Anterior vena cava (tissue), 1 donor: ENCODE results near the genes HOXD1 and TTC30B.

- PRO-cap, result unidirectional peak, plus-strand start at chr2:176188668
Measured at GRCh38 chr2:176187989-176188914, at the start of gene HOXD1. HOXD1 (plus strand) TSS chr2:176188668.

- PRO-cap, result unidirectional peak, minus-strand start at chr2:176501182
Measured at GRCh38 chr2:176500902-176501511, 231.8 kb downstream of the MTX2 start.

- PRO-cap, result no peak
Measured at GRCh38 chr2:177218846-177219664, 6.5 kb downstream of the HNRNPA3 start.

GRCh38 chr2:177219665-177220031 is 7.1 kb downstream of the HNRNPA3 start:
- PRO-cap, result no peak

DNA sequence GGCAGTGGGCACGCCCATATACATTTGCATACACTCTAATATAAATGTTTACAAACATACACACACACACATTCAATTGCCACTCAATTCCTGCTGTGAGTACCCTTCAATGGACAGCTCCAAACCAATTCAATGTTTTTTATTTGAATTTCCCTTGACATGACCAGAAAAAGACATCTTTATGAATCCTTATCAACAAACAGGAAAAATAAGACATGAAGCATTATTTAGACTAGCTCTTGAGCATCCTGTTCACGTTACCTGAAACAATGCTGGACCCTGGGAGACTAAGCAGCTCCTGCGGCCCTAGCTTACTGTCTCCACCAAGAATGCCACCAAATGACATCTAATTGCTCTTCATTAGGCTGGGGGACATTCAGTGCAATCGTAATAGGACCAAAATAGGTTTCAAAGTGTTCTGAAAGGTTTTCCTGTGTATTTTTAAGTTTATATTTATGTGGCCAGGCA is 25.6 kb downstream of the NFE2L2 start:
- PRO-cap, result no peak

DNA sequence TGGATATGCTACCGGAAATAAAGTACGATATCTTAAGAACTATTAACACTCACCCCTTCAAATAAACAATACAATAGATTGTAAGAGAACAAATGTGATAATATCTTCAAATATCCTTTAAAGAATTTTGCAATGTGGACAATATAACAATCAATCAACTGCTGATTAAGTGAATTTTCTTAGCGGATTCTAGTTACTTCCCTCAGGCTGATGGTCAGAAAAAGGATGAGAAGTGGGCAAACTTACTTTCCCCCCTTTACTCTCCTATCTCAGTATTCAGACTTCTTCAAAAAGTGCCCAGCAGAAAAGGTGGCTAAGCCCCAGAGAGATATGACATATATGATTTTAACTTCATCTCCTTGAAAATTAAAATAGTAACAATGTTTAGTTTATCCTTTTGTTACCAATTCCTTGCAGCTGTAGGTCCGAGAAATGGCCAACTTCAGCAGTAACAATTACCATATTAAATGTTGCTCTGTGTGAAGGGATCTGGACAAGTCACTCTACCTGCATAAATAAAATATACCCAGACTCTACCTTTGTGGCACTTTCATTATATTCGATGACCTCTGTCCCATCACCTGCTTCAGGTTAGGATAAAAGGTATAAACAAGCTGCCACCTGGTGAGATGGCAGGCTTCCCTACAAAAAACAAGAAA is 10.6 kb downstream of the NFE2L2 start:
- PRO-cap, result no peak

- PRO-cap, result no peak
Measured at GRCh38 chr2:177254937-177256113, 9.2 kb downstream of the NFE2L2 start.

DNA sequence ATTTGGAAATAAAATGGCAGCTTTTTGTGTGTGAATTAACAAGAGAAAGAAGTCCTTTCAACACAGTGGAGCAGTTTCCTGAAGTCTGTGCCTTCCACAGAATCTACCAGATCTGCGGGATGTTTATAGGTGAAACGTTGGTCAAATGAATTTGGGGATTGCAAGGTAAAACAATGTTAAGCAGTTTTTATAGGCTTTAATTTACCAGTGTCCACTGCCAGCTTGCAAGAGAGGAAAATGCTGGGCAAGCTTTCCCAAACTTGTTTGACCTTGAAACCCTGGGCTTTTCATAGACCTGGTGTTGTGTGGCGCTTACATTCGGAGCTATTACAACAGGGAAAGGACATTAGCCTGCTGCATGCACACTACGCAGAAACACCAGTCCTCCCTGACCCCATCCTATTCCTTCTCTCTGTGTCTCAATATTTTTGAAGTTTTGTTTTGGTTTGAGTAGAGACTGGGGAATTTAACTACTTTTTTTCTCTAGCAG is 59.6 kb upstream of the AGPS start:
- PRO-cap, result no peak

DNA sequence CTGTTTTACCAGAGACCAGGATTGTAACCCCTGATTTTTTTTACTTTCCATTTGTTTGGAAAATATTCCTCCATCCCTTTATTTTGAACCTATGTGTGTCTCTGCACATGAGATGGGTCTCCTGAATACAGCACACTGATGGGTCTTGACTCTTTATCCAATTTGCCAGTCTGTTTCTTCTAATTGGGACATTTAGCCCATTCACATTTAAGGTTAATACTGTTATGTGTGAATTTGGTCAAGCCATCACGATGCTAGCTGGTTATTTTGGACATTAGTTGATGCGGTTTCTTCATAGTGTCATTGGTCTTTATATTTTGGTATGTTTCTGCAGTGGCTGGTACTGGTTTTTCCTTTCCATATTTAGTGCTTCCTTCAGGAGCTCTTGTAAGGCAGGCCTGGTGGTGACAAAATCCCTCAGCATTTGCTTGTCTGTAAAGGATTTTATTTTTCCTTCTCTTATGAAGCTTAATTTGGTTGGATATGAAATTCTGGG is 20.5 kb upstream of the AGPS start:
- PRO-cap, result no peak

DNA sequence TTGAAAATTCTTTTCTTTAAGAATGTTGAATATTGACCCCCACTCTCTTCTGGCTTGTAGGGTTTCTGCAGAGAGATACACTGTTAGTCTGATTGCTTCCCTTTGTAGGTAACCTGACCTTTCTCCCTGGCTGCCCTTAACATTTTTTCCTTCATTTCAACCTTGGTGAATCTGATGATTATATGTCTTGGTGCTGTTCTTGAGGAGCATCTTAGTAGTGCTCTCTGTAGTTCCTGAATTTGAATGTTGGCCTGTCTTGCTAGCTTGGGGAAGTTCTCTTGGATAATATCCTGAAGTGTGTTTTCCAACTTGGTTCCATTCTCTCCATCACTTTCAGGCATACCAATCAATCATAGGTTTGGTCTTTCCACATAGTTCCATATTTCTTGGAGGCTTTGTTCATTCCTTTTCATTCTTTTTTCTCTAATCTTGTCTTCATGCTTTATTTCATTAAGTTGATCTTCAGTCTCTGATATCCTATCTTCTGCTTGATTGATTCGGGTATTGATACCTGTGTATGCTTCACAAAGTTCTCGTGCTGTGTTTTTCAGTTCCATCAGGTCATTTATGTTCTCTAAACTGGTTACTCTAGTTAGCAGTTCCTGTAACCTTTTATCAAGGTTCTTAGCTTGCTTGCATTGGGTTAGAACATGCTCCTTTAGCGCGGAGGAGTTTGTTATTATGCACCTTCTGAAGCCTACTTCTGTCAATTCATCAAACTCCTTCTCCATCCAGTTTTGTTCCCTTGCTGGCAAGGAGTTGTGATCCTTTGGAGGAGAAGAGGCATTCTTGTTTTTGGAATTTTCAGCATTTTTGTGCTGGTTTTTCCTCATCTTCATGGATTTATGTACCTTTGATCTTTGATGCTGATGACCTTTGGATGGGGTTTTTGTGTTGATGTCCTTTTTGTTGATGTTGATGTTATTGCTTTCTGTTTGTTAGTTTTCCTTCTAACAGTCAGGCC is 19.8 kb upstream of the AGPS start:
- PRO-cap, result no peak

DNA sequence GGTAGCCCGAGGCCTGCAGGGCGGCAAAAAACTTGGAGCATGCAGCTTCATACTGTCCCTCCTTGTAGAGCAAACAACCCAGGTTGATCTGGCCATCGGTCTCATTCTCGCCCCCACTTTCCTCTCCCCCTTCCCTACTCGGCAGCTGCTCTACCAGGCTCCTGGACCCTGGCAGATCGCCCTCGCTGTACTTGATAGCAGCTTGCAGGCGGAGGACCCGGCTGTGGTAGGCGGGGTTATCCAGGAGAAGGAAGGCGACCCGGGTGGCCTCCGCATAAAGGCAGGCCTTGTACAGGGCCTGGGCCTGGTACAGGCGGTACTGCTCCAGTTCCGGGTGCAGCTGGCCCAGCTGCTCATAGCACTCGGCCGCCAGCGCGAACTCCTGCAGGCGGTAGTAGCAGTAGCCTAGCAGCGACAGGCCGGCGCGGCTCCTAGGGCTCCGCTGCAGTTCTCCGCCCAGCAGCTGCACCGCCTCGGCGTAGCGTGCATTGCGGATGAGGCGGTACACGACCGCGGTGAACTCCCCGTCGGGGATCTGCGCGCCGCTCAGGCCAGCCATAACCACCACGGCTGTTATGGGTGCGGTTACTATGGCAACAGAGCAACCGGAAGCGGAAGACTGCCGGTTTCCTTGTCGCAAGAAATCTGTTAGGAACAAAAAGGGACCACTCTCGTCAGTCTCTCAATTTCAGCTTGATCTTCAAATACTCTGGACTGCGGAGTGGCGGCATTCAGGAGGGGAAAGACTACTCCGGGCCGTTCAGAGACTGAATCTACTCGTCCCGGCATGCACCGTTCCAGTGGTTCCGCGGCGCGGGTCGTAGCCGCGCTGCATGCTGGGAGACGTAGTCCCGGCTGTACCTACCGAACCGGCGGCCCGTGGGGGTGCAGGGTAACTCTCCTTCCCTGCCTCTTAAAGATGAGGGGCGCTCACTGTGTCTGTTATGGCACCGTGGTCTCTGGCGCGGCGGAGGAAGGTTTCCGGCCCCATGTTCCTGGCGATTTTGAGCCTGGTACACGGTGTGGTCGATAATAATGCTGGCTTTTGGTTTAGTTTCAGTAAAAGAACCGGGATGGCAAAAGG is at the start of gene TTC30B:
TTC30B (minus strand) TSS at position 592 of the 1,084 bp plus-strand sequence.
- PRO-cap, result unidirectional peak, plus-strand start at position 867 of the sequence

DNA sequence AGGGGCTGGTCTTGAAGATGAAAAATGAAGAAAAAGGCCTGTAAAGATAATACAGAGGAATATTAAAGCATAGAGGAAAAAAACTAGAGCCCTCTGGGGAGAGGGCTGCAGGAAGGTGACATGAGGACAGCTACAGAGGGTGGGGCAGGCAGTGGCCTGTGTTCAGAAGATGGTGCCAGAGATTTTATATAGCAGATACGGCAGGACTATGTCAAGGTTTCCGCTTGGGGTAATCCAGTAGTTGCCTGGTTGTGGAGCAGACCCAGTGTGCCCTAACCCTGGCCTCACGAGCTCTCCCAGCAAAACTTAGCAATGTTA is 61.3 kb upstream of the TTC30A start:
- PRO-cap, result no peak

GRCh38 chr2:177873727-177874297 is 198.8 kb downstream of the PDE11A start:
- PRO-cap, result no peak

GRCh38 chr2:178431516-178432173 is 19.3 kb downstream of the PRKRA start:
- PRO-cap, result no peak

- PRO-cap, result no peak
Measured at GRCh38 chr2:178477700-178478166, 667 bp downstream of the FKBP7 start.

DNA sequence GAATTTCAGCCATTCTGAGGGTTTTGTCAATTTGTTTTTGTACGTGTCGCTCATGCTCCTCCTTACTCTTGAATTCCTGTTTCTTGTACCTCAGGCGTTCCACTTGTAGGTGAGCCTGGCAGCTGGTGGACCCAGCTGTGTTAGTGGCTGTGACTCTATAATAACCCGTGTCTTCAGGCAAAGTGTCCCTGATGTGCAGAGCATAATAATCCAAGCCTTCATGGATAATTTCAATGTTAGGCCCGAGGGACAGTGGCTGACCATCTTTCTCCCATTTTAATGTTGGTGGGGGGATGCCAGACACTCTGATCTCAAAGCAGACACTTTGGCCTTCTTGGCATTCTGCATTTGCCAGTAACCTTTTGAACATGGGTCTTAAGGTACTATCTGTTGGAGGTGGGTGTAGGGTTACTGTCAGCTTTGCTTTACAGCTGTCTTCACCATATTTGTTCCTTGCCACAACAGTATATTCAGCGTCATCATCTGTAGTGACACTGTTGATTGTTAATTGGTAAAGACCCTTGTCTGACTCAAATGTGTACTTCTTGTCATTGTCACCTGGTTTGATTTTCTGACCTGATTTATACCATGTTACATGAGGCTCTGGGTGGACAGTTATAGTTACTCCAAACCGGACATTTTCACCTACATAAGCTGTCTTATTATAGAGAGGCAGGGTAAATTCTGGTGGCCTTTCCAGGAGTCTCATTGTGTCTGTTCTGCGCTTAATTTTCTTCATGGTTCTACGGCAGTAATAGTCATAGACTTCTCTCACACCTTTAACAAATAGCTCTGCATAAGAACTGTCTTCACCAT is 53.1 kb downstream of the PLEKHA3 start:
- PRO-cap, result no peak

GRCh38 chr2:178559782-178560436 is 79.7 kb downstream of the PLEKHA3 start:
- PRO-cap, result no peak

DNA sequence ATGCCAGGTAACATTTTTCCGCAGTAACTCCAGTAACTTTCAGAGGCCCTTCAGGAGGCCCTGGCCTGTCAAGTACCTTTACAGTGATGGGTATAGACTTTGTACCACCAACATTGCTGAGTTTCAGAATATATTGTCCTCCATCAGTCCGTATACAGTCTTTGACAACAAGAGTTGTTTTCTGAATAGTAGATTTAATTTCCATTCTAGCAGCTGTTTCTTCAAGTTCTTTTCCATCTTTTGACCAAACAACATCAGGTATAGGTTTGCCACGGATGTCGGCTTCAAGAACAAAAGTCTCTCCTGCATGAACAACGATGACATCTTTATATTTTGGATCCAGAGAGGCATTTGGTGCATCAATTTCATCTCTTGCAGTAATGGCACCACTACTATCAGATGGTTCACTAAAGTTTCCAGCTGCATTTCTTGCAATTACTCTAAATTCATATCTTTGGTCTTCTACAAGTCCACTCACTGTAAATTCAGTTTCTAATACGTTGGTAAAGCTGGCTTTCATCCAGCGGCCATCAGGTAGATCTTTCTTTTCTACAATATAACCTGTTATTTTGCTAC is 83.8 kb downstream of the PLEKHA3 start:
- PRO-cap, result no peak

- PRO-cap, result no peak
Measured at GRCh38 chr2:178598968-178599429, 118.7 kb downstream of the PLEKHA3 start.

DNA sequence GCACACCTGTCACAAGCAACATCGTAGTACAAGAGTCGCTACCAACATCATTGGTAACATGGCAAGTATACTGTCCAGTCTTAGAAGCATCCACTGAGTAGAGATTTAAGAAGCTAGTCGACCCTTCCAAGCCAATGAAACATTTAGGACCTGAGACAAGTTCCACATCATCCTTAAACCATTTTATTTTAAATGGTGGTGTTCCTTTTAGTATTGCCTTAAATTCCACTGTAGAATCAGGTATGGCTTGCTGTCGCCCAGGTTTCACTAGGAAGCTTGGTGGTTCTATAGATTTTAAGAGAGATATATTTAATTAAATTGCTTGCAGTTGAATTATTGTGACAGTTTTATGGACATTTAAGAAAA is 79.7 kb downstream of the TTN start:
- PRO-cap, result no peak